NCI-H460 (cell line): ENCODE data around the genes GNPAT, SPRTN and SIPA1L2.

DNA sequence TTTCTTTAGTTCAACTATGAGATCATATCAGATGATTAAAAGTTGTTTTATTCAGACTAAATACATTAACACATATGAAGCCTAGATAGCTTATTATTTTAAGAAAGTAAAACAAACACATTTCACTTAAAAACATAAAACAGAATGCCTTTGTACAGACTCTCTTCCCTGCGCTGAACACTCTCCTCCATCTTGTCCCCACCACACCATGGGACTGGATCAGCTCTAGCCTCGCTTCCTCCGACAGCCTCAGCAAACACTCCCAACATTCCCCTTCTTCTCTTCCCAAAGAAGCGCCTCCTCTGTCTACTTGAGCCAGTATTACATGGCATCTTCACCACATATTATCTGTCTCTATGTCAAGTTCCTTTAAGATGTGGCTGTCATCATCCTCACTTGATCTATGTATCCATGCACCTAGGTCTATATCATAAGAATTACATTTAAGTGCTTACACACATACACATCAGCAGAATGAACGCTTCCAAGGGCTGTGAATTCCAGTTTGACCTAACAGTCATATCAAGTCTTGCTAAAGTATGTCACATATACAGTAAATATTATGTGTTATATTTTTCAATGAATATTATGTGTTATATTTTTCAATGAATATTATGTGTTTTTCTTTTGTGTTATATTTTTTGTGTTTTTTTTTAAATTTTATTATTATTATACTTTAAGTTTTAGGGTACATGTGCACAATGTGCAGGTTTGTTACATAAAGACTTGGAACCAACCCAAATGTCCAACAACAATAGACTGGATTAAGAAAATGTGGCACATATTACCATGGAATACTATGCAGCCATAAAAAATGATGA, 35.9 kb downstream of the TTC13 start:
RAMPAGE:
- cytosol, long total RNA: no peak
- long total RNA: no peak
- nucleus, long total RNA: no peak

RAMPAGE:
- cytosol, long total RNA: no peak
- long total RNA: no peak
- nucleus, long total RNA: no peak
Observed at GRCh38 chr1:231020266-231020940, 19.7 kb downstream of the FAM89A start.

DNA sequence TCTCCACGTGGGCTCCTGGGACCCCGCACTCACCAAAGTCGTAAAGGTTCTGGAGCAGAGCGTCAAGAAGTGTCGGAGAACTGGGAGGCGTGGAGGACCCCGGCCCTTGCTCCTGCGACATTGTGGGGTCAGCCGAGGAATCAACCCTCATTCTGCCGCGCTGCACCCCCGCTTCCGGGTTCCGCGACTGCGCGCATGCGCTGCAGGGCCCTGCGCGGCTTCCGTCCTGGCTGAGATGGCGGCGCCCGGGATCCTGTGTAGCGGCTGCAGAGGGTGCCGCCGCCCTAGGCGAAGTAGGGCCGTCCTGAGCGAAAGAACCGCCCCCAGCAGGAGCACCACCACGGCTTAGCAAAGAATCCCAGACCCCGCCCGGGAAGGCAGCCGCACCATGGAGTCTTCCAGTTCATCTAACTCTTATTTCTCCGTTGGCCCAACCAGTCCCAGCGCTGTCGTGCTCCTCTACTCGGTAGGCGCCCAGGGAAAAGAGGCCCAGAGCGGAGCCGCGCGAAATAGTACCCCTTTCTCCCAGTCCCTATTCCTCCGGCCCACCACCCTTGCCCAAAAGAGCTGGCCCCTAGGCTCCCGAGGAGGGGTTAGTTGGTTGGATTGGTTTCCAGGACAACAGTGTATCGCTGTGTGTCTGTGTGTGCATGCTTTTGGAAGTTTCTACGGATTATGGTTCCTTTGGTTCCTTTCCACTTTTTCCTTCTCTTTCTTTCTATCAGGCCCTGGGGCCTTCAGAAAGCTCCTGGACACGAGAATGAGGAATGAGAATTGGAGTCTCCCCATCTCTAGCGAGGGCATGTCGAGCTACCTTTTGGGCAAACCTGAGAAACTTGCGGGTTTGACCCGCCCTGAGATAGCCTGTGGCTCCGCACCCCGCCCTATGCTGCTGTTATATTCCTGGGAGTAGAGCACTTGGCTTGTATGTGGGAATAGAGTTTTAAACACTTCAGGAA, at the start of gene GNPAT:
Gene GNPAT, plus strand, starts transcription at position 222 of the 959 bp plus-strand sequence.
RAMPAGE:
- cytosol, long total RNA: start-site peak on the minus strand centred at position 179 of the sequence, 107 bp wide, 2,193 and 3,203 reads in 2 replicates; start-site peak on the plus strand centred at position 236 of the sequence, 11 bp wide, 93 and 132 reads in 2 replicates; start-site peak on the plus strand centred at position 355 of the sequence, 28 bp wide, 20 and 21 reads in 2 replicates
- long total RNA: start-site peak on the minus strand centred at position 165 of the sequence, 57 bp wide, 141 and 1,869 reads in 2 replicates; start-site peak on the plus strand centred at position 231 of the sequence, 22 bp wide, 116 and 73 reads in 2 replicates
- nucleus, long total RNA: start-site peak on the minus strand centred at position 161 of the sequence, 62 bp wide, 1,949 and 631 reads in 2 replicates; start-site peak on the plus strand centred at position 342 of the sequence, 47 bp wide, 25 and 21 reads in 2 replicates

RAMPAGE:
- cytosol, long total RNA: no peak
- long total RNA: no peak
- nucleus, long total RNA: no peak
Observed at GRCh38 chr1:231337910-231338979, at the start of gene SPRTN. Gene SPRTN, plus strand, starts transcription at chr1:231338293.

GRCh38 chr1:231555406-231556073, 27.1 kb downstream of the TSNAX start:
RAMPAGE:
- cytosol, long total RNA: no peak
- long total RNA: no peak
- nucleus, long total RNA: no peak

GRCh38 chr1:231684672-231685354, 58.2 kb downstream of the DISC1 start:
RAMPAGE:
- cytosol, long total RNA: no peak
- long total RNA: no peak
- nucleus, long total RNA: no peak

GRCh38 chr1:231843082-231843597, 216.6 kb downstream of the DISC1 start:
RAMPAGE:
- cytosol, long total RNA: no peak
- long total RNA: no peak
- nucleus, long total RNA: no peak

DNA sequence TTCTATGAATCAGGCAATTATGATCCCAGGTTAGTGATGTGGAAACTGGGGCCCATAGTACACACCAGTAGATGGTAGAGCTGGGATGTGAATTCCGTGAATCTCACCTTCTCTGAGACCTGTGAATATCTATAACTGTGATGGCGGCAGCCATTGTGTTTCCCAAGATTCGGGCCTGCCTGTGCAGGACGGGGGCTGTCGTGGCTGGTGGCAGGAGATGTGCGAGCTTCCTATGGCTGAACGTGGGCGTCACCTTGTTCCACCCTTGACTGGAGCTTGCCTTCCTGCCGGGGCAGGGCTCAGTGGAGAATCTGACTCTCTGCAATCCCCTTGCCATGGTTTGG, 253.5 kb downstream of the SIPA1L2 start:
RAMPAGE:
- cytosol, long total RNA: no peak
- long total RNA: no peak
- nucleus, long total RNA: no peak

DNA sequence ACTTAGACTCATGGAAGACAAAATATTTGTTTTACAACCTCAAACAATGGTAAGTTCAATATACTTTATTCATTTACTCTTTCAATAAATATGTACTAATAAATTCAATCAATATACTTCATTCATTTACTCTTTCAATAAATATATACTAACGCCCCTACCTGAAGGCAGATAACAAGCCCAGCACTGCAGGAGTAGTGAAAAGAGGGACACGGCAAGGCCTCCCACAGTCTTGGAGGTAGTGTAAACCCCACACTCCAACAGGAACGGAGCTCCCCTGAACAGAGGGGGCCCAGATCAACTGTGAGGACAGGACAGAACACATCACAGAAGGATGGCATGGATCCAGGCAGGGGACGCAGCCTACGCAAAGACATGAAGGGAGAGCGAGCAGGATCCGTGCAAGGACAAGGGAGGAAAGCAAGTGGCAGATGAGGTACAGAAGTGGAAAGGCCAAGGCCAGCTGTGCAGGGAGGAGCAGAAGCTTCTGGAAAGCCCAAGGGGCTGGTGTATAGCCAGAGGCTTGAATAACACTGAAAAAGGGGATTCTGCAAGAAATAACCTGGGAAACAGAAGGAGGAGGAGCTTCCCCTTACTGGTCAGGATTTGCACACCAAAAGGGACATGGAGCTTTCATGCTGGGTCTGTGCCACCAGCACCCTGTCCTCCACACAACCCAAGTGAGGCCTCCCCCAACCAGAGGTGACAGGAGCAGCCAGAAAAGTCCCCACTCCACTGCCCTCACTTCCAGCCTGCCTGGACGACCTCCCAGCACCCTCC, 81.3 kb downstream of the SIPA1L2 start:
RAMPAGE:
- cytosol, long total RNA: no peak
- long total RNA: no peak
- nucleus, long total RNA: no peak

GRCh38 chr1:232578411-232579250, 51.3 kb downstream of the SIPA1L2 start:
RAMPAGE:
- cytosol, long total RNA: no peak
- long total RNA: no peak
- nucleus, long total RNA: no peak

RAMPAGE:
- cytosol, long total RNA: no peak
- long total RNA: no peak
- nucleus, long total RNA: no peak
Observed at GRCh38 chr1:232624819-232625163, 5.1 kb downstream of the SIPA1L2 start.

RAMPAGE:
- cytosol, long total RNA: no peak
- long total RNA: no peak
- nucleus, long total RNA: no peak
Observed at GRCh38 chr1:232629751-232630214, at the start of gene SIPA1L2. Gene SIPA1L2, minus strand, starts transcription at chr1:232630133.

RAMPAGE:
- cytosol, long total RNA: no peak
- long total RNA: no peak
- nucleus, long total RNA: no peak
Observed at GRCh38 chr1:232675187-232675758, 45.3 kb upstream of the SIPA1L2 start.

DNA sequence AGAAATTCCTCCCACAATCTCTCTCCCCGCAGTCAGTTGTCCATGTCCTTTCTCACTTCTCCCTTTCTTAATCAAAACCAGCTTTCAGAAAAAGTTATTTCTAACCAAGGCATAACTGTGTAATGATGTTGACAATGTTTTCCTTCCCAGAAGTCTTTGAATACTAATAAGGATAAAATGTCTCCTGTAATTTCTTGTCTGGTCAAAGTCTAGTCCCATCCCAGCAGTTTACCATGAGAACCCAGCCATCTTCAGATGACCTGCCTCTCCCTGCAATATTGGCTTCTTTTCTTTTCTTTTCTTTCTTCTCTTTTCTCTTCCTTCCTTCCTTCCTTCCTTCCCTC, 60.7 kb upstream of the SIPA1L2 start:
RAMPAGE:
- cytosol, long total RNA: no peak
- long total RNA: no peak
- nucleus, long total RNA: no peak

GRCh38 chr1:232903972-232904587, 46.3 kb upstream of the NTPCR start:
RAMPAGE:
- cytosol, long total RNA: no peak
- long total RNA: no peak
- nucleus, long total RNA: no peak

GRCh38 chr1:232965508-232966199, 15.2 kb downstream of the NTPCR start:
RAMPAGE:
- cytosol, long total RNA: no peak
- long total RNA: no peak
- nucleus, long total RNA: no peak

GRCh38 chr1:233081693-233082146, 131.3 kb downstream of the NTPCR start:
RAMPAGE:
- cytosol, long total RNA: no peak
- long total RNA: no peak
- nucleus, long total RNA: no peak

RAMPAGE:
- cytosol, long total RNA: no peak
- long total RNA: no peak
- nucleus, long total RNA: no peak
Observed at GRCh38 chr1:233326824-233327176, 724 bp upstream of the MAP3K21 start.

DNA sequence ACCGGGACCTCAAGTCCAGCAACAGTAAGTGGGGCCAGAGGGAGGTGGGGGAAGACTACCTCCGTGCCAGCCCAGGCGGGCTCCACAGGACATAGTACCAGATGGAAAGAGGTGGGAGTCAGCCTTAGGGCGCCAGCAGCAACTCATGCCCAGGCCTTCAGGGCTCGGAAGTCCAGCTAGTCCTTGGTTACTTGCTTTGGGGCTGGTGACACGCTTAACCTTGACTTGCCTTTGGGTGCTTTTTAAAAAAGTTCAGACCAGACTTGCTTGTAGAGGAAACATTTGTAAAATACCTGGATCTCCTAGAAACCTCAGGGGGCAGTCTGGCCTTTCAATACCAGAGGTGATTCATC, 1.3 kb downstream of the MAP3K21 start:
RAMPAGE:
- cytosol, long total RNA: no peak
- long total RNA: no peak
- nucleus, long total RNA: no peak

GRCh38 chr1:233332004-233332583, 4.6 kb downstream of the MAP3K21 start:
RAMPAGE:
- cytosol, long total RNA: no peak
- long total RNA: no peak
- nucleus, long total RNA: no peak